AG04449 (cell line): ENCODE results near the genes NOP16 and CLTB.

DNA sequence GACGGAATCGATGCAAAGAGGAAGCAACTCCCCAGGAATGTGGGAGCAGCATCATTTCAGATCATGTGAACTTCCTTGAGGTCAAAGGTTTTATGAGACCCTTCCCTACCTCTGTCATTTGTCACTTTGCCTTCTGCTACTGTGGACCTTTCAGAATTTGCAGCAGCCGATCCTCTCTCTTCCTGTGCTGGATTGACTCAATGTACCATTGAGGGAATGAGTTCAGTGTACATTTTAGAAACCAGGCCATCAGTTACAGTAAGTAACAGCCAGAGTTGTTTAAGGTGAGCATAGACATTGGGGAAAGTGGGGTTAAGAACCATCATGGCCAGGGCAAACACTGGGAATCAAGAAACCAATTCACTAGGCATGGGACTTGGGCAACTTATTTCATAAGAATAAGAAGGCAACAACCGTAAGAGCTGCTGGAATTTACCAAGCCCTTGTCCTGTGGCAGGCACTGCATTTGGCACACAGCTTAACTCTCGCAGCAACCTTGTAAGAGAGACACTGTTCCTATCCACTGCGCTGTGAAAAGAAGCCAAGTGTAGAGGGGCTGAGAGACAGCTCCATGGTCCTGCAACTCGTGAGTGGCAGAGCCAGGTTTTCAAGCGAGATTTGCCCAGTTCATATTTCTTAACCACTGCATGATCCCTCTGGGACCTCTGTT lies 129.1 kb upstream of the STC2 start:
- RRBS, result no CpG with 5 or more reads among the region's 8 CpGs

DNA sequence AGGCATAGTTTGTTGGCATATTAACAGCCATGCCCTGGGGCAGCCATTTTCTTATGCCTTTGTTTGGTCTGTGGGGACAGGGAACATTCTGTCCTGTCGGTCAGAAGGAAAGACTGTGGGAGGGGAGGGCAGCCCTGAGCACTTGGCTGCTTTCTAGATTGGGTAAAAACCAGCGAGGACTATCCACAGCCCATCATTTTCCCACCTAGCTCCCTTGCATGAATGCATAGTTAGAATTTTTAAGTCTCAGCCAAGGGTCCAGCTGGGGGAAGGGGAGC lies 130.1 kb downstream of the BOD1 start:
- RRBS, result no CpG with 5 or more reads among the region's 2 CpGs

DNA sequence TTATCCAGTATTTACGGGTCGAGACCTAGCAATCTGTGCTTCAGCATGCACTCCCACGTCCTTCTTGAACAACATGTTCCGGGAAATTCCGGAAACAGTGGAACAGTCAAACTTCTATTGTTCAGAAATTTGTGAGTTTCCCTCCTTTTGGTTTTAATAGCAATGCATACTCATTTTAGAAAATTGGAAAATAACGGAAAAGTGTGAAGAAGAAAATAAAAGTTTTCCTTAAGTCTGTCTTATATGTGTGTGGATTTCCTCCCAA lies 490 bp upstream of the BOD1 start:
- RRBS, result no CpG with 5 or more reads among the region's 6 CpGs

DNA sequence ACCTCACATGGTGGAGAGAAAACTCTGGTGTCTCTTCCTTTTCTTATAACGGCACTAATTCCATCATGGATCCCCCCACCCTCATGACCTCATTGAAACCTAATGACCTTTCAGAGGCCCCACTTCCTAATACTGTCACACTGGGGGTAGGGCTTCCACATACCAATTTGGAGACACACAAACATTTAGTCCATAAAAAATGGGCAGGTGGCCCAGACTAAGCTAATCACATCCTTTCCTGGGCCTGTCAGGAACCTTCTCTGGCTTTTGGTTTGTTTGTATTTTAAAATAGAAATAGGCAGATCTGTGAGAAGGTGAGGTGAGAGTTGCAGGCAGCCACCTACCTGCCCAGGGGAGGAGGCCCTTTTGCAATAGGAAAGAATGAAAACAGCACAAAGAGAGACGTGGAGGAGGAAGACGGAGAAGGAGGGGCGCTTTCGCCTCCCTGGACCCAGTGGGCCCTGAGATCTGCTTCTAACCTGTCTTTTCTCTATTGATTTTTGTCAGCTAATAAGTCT lies 90.2 kb upstream of the BOD1 start:
- RRBS, result no CpG with 5 or more reads among the region's 5 CpGs

DNA sequence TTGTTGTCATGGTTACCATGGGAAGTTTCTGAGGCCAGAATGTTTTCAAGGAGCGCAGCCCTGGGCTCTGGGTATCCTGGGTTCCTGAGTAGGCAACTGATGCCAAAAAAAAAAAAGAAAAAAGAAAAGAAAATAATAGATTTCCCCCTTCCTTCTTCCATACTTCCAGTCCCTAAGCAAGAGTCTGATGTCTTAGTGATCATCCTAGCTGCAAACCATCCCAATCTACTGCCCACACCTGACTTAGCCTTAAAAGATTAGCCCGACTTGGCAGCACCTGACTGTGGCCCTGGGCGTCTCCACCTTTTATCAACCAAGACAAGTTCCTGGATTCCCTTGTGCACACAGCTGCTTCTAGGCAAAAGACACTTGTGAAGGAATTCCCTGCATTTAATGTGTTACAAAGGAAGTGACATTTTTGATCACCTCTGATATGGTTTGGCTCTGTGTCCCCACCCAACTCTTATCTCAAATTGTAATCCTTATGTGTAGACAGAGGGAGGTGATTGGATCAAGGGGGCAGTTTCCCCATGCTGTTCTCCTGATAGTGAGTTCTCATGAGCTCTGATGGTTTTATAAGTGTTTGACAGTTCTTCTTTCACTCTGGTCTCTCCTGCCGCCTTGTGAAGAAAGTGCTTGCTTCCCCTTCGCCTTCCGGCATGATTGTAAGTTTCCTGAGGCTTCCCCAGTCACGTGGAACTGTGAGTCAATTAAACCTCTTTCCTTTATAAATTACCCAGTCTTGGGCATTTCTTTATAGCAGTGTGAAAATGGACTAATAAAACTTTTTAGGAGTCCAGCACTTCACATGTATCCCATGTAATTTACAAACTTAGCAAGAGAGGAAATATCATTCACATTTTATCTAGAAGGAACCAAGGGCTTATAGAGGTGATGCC lies 2.7 kb upstream of the CPEB4 start:
- RRBS, result no CpG with 5 or more reads among the region's 7 CpGs

GRCh38 chr5:173947608-173948233 lies 41.2 kb upstream of the C5orf47 start:
- RRBS, result no CpG with 5 or more reads among the region's 7 CpGs

DNA sequence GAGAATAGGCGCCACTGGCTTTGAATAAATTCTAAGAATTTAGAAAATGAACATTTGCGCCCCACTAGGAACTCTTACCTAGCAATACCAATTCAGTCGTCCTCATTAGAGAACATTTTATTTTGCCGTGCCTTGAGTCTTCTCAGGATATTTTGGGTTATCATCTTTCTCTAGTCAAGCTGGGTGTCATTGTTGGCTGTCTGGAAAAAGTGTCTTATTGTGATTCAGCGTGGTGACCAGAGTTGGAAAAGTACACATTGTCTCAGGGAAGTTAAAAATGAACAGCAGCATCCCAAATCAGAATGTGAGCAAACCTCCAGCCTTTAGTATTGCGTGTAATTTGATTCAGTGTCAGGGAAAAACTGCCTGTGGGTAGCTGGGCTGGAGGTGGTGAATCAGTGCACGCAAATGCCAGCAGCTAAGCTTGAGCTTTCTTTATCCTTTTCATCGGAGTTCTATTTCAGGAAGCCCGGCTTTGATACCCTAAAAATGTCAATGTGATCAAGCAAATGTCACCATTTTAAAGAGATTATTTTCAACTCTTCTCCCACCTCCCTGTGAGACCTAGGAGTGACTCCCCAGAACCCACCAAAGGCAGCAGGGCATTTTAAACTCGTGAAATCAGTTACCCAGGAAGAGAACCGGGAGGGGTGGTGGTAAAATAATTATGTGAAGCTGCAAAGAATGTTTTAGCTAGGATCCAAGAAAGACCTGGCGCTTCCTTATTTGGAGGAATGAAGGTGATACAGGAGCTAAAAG lies 25.8 kb upstream of the C5orf47 start:
- RRBS, result no CpG with 5 or more reads among the region's 12 CpGs

GRCh38 chr5:173988459-173989101 lies 390 bp upstream of the C5orf47 start:
- RRBS, result 78% methylated on average over 4 of the region's 27 CpGs

DNA sequence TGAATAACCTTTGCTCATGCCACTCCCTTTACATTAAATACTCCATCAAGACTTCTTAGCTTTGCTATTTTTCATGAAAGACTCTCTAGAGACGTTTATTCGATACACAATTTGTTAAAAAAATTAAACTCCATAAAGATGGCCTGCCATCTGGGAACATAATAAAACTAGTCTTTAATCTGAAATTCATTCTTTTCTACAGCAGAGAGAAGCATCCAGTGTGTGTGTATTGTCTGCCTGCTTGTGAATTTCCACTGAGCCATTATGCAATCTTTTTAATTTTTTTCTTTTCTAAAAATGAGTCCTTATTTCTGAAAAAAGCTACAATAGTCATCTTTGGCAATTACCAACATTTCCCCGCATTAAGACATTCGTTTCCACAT lies 263.0 kb downstream of the MSX2 start:
- RRBS, result no CpG with 5 or more reads among the region's 4 CpGs

DNA sequence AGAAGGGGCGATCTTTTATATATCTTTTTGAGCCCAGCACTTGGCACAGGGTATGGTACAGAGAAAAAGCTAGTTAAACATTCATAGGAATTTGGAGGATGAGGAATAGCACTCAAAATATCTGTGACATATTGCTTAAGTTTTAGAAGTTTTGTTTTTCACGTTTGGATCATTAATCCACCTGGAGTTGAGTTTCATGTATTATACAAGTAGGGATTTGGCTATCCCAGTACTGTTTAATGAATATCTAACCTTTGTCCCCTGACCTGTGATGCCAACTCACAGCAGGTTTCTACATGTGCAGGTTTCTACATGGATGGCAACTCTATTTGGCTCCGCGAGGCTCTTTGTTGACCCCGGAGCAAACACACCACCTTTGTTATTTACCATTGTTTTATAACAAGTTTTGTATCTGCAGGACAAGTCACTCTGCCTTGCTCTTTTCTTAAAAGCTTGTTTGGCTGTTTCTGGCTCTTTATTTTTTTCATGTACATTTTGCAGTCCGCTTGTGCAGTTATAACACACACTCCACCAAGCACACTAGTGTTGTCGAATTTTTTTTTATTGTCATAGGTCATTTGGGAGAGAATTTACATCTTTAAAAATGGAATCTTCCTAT lies 926 bp upstream of the SFXN1 start:
- RRBS, result no CpG with 5 or more reads among the region's 7 CpGs

- RRBS, result no CpG with 5 or more reads among the region's 4 CpGs
Observed at GRCh38 chr5:175603992-175604508, 53.8 kb upstream of the HRH2 start.

DNA sequence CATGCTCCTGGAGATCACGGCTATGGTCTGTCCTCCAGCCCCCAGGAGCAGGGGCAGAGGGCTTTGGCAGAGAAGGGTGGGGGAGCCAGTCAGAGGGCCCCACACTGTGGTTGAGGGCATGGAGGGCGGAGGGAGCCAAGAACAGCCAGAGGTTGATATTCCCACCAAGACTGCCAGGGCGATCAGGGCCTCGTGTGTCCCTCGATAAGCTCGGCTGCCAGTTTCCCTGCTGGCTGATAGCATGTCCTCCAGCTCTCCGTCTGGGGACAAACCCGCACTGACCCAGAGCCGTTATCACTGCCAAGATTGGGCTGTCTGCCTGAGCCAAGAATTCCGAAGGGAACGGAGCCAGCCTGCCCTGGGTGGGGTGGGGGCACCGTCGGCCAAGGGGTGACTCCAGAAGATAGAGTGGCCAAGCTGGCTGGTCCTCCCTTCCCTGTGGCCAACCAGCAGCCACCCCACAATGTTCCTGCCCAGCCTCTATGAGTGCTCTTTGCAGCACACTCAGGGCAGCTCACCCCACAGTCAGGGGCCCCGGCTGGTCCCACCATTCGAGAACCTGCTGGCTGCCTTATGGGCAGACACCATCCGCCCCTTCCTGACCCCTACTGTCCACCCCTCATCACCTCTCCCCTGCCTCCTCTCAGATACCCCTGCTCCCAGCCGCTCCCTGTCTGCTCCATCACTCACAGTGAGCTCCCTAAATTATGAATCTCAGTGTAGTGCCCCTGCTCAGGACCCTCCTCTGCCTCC lies 29.4 kb downstream of the HRH2 start:
- RRBS, result no CpG with 5 or more reads among the region's 17 CpGs

DNA sequence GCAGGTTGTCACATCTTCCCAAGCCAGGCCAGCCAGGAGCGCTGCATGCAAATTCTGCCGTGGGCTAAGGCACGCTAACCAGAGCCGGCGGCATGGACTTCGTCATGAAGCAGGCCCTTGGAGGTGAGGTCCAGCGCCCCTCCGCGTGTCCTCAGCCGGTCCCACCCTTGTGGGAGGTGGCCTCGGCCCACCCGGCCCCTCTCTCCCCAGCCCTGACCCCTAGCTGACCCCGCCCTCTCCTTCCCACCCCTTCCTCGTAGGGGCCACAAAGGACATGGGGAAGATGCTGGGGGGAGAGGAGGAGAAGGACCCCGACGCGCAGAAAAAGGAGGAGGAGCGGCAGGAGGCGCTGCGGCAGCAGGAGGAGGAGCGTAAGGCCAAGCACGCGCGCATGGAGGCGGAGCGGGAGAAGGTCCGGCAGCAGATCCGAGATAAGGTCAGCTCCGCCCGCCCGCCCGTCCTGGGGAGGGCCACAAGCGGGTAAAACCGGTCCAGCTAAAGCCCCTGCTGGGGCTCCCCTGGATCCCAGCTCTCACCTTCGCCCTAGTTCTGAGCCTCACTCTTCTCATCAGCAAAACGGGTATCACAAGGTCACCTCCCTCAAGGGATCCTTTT lies 7.4 kb downstream of the CPLX2 start:
- RRBS, result 5% methylated on average over 14 of the region's 36 CpGs

- RRBS, result no CpG with 5 or more reads among the region's 8 CpGs
Observed at GRCh38 chr5:176216281-176216853, 21.9 kb upstream of the SIMC1 start.

DNA sequence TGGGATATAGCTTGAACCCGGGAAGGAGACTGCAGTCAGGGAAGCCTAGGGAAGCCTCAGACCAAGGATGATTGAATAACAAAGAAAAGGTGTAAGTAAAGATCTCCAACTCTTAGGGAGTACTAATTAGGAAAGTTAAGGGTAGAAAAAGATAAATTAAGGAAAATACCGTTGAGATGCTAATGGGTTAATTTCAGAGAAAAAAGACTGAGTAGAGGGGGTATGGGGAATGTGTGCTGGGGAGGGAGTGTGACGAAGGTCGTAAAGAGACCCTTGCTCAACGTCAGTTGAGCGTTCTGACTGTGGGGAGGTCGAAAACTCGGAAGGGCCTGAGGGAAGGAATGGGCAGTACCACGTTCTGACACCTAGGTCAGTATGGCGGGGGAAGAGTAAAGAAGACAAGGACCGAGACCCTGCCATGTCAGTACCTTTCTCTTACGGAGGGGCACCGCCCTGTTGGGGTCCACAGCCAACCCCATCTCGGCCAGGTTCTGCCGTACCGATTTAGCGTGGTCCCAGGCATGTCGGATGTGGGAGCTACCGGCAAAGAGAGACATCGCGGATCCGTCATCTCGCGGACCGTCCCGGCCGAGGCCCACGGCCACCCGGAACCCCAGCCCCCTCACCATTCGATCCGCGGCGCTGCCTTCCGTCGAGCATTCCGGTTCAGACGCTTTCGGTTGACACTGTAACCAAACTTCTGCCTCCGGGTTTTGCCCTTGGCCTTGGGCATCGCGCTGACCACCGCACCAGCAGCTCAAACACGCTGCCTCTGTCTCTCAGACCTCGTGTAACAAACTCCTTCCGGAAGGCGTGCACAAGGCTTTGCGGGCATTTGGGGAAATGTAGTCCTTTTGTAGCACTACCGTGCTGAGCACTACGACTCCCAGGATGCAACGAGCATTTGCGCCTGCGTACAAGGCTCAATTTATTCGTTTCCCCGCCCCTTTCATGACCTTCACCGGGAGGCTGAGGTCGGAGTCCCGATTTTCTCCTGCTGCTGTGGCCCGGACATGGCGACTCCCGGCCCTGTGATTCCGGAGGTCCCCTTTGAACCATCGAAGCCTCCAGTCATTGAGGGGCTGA lies at the start of gene NOP16:
TSS of gene NOP16 (minus strand) at position 792 of the 1,086 bp plus-strand sequence.
- RRBS, result 2% methylated on average over 25 of the region's 62 CpGs

GRCh38 chr5:176416056-176416903 lies at the start of gene CLTB:
CLTB (minus strand) TSS chr5:176416539.
- RRBS, result 2% methylated on average over 80 of the region's 102 CpGs

- RRBS, result no CpG with 5 or more reads among the region's 7 CpGs
Observed at GRCh38 chr5:176538302-176538587, 1.0 kb upstream of the RNF44 start.

DNA sequence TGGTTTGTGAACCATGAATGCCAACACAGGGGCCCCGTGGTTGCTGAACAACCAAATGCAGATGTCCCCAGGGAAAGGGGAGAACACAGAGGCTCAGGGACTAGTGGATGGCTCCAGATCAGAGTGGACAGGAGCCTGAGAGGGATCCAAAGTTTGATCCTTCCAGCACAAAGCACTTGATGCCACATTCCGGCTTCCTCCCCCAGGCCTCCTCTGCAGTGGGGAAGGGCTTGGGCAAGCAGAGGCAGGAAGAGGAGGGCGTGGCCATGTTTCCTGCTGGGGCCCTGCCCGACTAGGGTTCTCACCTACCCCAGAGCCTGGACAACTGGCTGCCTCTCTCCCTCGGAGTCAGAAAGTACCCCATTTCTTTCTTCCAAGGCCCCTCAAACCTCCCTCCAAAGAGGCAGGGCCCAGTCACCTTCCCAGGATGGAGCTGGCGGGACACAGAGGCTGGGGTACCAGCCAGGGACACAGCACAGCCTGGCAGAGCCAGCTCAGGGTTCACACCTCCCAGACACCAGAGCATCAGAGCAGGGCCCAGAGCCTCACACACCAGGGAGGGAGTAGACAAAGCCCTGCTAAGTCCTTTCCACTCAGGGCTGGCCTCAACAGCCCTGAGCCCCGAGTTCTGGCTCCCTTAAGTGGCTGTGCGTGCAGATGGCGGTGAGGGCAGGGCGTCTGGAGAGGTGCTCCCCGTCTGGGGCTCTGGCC lies 4.3 kb upstream of the RNF44 start:
- RRBS, result no CpG with 5 or more reads among the region's 11 CpGs

GRCh38 chr5:176621609-176622013 lies 8.7 kb downstream of the SNCB start:
- RRBS, result no CpG with 5 or more reads among the region's 12 CpGs

GRCh38 chr5:176887266-176887715 lies 11.9 kb downstream of the HK3 start:
- RRBS, result 65% methylated on average over 15 of the region's 24 CpGs